ENCODE results near the genes MTA3 and HAAO.

GRCh38 chr2:42050589-42051364 is 3.0 kb downstream of the PKDCC start:
- PRO-cap = no peak

GRCh38 chr2:42187944-42188350 is 18.8 kb downstream of the EML4 start:
- PRO-cap = no peak

- PRO-cap = no peak
Observed at GRCh38 chr2:42338189-42338628, 22.8 kb downstream of the COX7A2L start.

DNA sequence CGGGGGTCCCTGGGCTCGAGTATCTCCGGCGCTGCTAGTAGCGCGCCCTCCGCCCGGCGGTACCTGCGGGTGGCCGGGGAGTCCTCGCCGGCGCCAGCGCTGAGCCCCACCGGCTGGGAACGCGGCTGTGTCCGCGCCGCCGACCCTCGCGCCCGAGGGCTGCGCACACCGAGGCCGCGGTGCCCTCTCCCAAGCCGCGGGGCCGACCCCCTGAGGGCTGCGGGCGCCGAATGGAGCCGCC is 208 bp downstream of the KCNG3 start:
- PRO-cap = no peak

DNA sequence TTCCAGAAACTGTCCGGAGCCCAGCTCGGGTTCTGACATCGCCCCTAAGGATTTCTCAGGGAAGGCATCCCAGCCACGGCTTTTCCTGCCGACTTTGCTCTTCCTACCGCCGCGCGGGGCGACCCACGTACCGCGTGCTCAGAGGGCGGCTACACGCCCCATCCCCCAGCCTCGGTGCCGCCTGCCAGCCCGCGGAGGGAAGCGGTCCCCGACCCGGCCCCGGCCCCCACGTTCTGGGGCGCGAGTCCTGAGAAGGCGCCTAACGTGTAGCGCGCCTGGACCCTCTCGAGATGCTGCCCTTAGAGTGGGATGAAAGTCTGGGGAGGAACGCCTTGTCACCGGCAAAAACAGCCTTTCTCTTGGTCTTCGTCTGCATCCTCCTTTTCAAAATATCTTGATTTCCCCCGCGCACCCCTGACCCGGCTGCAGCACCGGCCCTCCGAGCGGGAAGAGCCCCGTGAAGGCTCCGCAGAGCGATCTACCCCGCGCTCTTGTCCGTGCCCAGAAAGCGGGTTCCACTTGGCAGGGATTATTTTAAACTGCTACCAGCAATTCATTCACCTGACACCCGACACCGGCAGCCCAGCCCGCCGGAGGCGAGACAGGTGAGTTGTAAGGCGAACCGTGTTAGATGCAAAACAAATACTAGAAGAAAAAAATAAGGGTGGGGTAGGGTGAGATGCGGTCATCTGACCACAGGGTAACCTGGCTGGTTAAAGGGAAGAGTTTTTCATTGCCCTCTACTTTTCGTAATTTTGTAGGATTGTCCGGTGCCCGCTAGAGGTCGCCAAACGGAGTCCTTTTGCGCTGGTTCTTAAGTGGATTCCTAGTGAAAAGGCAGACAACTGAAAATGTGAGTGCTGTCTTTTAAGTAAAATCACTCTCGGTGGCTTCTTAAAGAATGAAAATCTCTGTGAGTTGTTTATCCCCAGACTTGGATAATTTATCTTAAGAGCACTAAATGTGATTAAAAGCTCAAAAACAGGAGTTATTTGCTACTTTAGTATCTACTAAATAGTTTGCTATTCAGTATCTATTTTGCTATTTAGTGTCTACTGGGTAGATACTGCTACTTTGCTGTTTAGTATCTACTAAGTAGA is 970 bp upstream of the KCNG3 start:
- PRO-cap = no peak

DNA sequence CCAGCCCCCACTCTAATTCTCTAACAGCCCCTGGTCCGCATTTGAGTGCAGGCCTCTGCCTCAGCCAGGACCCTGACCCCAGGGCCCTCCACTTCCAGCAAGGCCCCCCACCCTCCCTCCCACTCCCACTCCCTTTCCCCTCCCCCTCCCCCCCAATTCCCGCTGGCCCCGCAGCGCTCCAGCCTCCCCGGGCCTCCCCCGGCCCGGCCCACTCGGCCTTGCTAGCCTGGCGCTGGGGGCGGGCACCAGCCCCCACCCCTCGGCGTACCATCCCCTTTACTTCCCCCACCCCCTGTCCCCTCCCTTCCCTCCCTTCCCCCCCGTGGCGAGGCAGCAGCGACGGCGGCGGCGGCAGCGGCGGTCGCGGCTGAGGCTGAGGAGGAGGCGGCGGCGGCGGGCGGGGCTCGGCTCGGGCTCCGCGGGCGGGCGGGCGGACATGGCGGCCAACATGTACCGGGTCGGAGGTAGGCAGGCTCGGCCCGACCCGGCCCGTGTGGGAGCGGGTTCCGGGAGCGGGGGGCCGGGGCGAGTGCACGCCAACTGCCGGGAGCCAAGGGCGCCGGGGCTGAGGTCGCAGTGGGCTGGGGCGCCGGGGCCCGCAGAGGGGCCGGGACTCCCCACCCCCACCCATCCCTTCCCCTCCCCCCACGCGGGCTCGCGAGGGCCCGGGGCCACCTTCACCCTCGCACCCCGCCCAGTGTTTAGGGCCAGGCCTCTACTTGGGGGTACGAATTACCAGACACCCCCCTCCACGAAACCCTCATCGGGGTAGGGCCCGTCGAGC is at the start of gene MTA3:
TSS of gene MTA3 (plus strand) at position 323 of the 784 bp plus-strand sequence.
- PRO-cap = bidirectional peak, plus-strand start at position 339 of the sequence, minus-strand start at position 204 of the sequence

GRCh38 chr2:42791919-42793234 is at the start of gene HAAO:
TSS of gene HAAO (minus strand) at chr2:42792583.
- PRO-cap = bidirectional peak, plus-strand start at chr2:42792736, minus-strand start at chr2:42792561

GRCh38 chr2:42906219-42906422 is 113.7 kb upstream of the HAAO start:
- PRO-cap = no peak

DNA sequence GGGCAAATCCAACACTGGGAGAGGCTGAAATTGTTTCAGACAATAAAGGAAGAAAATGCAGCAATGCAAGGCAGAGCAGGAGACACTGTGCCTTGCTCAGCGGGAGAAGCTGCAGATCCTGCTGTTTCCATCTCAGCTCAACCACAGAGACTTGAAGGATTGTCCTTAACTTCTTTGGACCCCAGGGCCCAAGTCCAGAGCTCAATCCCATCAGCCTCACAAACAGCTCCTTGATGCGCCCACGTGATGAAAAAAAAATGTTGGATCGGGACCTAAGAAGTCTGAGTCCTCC is 175.7 kb downstream of the ZFP36L2 start:
- PRO-cap = no peak

GRCh38 chr2:43128604-43128933 is 97.8 kb downstream of the ZFP36L2 start:
- PRO-cap = no peak

GRCh38 chr2:43191960-43192474 is 34.4 kb downstream of the ZFP36L2 start:
- PRO-cap = no peak

DNA sequence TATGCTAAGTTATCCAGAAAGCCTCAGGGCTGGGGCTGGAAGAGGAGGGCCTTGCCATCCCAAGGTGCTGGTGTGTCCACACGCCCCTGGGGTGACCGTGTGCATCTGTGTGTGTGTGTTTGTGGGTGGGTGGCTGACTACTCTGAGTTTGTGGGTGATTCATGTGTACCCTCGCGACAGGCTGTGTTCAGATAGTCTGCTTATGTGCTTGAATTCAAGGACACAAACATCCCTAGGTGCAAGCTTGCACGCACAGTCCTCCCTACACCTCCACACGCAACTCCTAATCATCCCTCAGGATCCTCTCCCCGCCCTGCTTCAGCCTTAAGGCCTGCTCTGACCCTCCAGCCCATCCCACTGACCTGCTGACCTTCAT is 33.2 kb downstream of the ZFP36L2 start:
- PRO-cap = no peak

DNA sequence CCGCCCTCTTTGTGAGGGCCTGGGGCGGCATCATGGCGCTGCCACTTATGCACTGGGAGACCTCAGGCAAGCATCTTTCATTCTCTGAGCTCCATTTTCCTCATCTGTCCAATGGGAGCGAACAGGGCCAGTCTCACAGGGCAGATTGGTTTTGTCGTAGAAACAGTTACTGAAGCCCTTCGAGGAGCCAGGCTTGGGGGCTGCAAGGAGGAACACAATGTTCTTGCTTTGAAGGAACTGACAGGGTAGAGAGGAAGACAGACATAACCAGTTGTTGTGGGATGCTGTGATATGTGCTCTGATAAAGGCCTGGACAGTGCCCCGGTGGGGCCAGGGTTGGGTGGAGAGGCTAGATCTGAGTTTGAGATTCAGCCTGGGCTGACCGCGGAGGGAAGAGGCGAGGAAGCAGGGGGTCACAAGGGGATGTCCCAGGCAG is 14.1 kb downstream of the ZFP36L2 start:
- PRO-cap = no peak

DNA sequence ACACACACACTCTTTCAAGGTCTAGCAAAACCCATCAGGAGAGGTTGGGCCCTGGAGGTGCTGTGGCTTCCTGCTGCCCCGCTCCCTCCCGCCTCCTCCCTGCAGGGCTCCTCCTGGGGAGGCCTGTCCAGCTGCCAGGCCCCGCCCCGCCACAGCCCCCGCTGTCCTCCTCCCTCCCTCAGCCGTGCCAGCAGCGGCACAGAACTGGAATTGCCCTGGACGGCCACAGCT is 6.8 kb downstream of the ZFP36L2 start:
- PRO-cap = bidirectional peak, plus-strand start at position 205 of the sequence, minus-strand start outside the sequence

- PRO-cap = no peak
Observed at GRCh38 chr2:43264853-43265349, 38.5 kb upstream of the ZFP36L2 start.

DNA sequence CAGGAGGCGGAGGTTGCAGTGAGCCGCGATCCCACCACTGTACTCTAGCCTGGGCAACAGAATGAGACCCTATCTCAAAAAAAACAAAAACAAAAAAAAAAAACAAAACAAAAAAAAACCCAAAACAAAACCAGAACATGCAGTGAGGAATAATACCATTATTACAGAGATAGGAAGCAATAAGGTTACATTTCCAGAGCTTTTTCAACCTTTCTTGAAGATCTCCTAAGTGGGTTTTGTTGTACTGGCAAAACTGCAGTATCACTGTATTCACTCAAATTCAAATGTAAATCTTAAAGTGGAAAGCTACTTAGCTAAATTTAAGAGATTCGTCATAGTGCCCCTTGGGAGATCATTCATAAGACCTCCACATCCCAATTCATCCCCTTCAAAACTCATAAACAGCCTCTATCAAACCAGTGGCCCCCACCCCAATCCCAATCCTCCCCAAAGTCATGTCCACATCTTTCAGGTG is 65.9 kb downstream of the ABCG8 start:
- PRO-cap = no peak

GRCh38 chr2:44113479-44113698 is 55.3 kb upstream of the PPM1B start:
- PRO-cap = no peak

GRCh38 chr2:44136099-44136883 is 32.4 kb upstream of the PPM1B start:
- PRO-cap = no peak

DNA sequence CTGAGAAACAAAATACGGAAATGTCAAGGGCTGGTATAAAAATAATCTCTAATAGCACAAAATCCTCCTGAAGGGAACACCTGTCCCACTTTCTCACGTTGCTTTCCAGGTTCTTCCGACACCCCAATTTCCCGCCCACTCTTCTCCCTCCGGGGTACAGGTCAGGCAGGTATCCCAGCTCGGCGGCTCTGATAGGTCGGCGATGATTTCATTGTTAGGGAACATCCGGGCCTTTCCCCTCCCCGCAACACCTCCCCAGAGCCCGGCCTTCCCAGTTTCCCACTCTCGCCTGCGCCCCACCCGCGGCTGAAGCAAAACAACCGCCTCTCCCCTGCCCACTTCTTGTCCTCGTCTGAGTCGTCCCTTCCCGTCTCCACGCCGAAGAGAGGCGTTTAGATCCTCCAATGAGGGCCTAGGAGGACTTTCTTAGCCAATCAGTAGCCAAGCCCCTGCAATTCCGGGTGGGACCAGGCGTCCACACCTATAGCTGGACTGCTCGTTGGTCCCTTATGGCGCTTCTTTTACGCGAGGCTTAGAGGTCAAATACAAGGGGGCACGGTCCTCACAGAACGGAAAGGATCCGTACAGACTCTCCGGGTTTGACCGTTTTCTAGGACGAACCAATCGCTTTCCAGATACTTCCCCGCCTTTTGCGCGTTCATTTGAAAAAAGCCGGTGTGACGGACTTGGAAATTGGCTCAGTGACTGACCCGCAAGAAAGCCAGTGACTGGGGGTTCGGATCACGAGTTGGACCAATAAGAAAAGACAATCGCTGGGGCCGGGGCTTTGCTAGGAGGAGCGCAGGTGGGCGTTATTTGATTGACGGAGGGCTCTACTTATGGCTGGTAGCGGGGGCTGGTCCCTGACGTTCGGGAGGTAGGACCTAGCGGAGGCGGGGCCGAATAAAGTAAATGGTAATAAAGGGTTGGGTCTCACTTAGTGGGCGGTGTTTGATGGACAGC is 729 bp upstream of the PPM1B start:
- PRO-cap = bidirectional peak, plus-strand start at position 291 of the sequence, minus-strand start at position 348 of the sequence; bidirectional peak, plus-strand start at position 490 of the sequence, minus-strand start at position 450 of the sequence

DNA sequence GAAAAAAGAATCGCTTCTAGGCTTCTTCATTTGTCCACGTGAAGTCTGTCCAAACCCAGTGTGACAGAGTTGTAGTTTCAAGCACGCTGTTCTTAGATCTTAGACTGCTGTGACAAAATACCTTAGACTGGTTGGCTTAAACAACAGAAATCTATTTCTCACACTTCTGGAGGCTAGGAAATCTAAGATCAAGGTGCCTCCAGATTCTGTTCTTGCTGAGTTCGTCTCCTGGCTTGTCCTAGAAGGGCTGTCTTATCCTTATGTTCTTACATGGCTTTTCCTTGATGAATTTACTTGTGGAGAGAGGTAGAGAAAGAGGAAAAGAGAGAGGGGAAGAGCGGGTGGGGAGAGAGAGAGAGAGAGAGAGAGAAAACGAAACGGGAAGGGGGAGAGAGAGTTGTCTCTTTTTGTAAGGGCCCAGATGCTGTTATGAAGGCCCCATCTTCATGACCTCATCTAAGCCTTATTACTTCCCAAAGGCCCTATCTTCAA is 141.9 kb downstream of the CAMKMT start:
- PRO-cap = no peak

Data from ReNcell CX (cell line).